Metastatic Breast Carcinoma in the Brain (tissue), 10 donors: ENCODE measurements around a stretch of chr5.

GRCh38 chr5:88825261-88825549 is 57.8 kb downstream of the MEF2C start:
- PRO-cap, 10 experiments = no peak in any of the 10 experiments

GRCh38 chr5:88836234-88836960 is 46.6 kb downstream of the MEF2C start:
- PRO-cap, 10 experiments = peak in 1 of 10 experiments; most common plus-strand start chr5:88836581 (in 1)

DNA sequence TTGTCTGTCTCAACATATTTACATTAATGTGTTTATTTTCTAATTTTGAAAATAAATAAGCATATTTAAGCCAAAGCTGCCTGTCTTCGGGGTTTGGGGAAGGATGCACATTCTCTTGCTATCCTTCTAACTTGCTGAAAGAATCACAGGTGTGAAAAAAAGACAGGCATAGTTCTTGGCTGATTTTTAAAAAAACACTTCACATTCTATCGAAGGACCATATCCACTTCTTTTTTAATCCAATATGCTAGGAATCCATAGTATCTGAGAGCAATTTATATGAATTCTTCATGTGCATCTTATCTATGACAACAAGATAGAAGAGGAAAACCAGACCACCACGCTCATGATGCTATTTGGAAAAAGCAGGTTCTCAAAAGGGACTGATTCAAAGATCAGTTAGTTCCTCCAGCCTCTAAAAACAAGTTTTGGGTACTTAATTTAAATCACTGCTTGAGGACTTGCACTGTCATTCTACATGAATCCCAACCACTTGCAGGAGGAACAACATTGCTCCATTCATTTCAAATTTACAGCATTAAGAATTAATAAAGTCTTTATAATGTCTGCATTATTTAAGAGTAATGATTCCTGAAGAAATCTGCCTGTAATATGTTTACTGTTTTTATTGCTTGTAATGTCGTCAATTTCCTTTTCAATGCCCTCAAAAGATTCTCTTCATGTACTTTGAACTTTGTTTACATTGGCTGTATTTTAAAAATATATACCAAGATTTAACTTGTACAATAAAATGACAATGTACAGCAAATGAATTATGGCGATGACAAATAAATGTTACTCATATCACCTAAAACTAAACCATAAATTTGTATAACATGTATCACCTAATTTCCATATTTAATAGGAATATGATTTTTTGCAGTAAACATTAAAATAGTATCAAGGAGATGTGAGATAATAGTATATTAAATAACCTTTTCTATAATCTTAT is 6.1 kb downstream of the MEF2C start:
- PRO-cap, 10 experiments = no peak in any of the 10 experiments

DNA sequence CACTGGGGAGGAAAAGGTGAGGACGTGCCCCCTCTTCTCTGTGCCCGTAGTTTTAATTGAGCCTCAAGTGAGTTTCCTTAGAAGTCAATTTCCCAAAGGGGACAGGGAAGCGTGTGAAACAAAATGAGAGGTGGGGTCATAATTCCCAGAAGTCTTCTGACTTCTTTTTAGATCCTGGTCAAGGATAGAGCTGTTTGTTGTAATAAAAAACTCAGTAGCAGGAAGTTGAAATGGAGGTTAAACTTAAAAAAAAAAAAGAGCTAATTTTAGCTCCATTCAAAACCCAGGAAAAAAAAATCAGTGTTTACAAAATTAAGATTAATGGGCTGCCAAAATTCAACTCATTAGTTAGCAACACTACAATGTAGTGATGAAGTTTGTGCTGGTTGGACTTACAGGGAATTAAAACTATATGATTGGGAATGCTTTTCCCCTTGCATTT is 158.3 kb upstream of the MEF2C start:
- PRO-cap, 10 experiments = no peak in any of the 10 experiments

- PRO-cap, 10 experiments = peak in 3 of 10 experiments; most common plus-strand start chr5:89388973 (in 3)
Observed at GRCh38 chr5:89388683-89389088, 505.7 kb upstream of the MEF2C start.

- PRO-cap, 10 experiments = no peak in any of the 10 experiments
Observed at GRCh38 chr5:89901940-89902256, 507.7 kb downstream of the CETN3 start.

DNA sequence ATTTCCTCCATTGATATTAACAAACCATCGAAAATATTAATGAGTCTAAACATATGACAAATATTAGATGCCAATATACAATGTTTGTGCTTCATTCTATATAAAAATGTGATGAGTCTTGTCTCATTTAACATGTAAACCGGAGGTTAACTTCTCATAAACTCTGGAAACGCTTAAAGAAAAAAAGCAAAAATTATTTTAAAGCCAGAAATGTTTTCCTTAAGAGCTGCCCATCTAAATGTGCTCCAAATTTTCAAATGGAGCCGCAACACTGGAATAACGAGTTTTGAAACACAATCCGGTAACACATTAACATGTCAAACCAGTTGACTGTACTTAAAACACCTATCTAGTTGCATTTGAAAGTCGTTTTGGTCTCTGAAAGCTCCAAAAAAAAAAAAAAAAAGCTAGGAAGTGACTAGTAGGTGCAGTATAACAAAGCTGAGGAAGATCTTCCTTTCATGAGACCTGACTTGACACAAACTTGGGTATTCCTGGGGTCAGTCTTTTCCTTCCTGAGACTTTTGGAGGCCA is 1.1 kb downstream of the CETN3 start:
- PRO-cap, 10 experiments = peak in 1 of 10 experiments; most common plus-strand start position 410 of the sequence (in 1)

GRCh38 chr5:90898830-90899670 is 340.5 kb downstream of the ADGRV1 start:
- PRO-cap, 10 experiments = no peak in any of the 10 experiments

DNA sequence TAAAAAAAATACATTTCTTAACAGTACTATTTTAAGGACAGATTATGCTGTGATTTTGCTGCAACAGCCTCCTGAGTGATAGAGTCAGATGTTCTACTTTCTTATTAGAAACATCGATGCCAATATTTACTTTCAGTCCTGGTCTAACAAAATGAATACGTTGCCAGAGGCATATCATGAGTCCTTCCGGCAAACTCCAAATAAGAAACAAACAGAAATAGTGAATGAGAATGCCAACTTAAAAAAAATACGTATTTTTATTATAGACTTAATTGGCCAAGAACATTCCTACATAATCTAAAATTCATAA is 371.5 kb downstream of the ADGRV1 start:
- PRO-cap, 10 experiments = peak in 1 of 10 experiments; most common minus-strand start position 80 of the sequence (in 1)

- PRO-cap, 10 experiments = peak in 1 of 10 experiments; most common minus-strand start chr5:91121661 (in 1)
Observed at GRCh38 chr5:91121603-91121930, 261.6 kb downstream of the ARRDC3 start.

- PRO-cap, 10 experiments = no peak in any of the 10 experiments
Observed at GRCh38 chr5:91279292-91279695, 103.8 kb downstream of the ARRDC3 start.

- PRO-cap, 10 experiments = no peak in any of the 10 experiments
Observed at GRCh38 chr5:91436087-91436614, 53.0 kb upstream of the ARRDC3 start.

GRCh38 chr5:91469743-91470244 is 86.7 kb upstream of the ARRDC3 start:
- PRO-cap, 10 experiments = no peak in any of the 10 experiments

- PRO-cap, 10 experiments = no peak in any of the 10 experiments
Observed at GRCh38 chr5:93359017-93359547, 223.9 kb upstream of the NR2F1 start.

GRCh38 chr5:93569841-93570108 is 13.2 kb upstream of the NR2F1 start:
- PRO-cap, 10 experiments = no peak in any of the 10 experiments

GRCh38 chr5:93580402-93581391 is 2.3 kb upstream of the NR2F1 start:
- PRO-cap, 10 experiments = peak in 7 of 10 experiments; most common plus-strand start chr5:93580933 (in 1); most common minus-strand start chr5:93580695 (in 5)

DNA sequence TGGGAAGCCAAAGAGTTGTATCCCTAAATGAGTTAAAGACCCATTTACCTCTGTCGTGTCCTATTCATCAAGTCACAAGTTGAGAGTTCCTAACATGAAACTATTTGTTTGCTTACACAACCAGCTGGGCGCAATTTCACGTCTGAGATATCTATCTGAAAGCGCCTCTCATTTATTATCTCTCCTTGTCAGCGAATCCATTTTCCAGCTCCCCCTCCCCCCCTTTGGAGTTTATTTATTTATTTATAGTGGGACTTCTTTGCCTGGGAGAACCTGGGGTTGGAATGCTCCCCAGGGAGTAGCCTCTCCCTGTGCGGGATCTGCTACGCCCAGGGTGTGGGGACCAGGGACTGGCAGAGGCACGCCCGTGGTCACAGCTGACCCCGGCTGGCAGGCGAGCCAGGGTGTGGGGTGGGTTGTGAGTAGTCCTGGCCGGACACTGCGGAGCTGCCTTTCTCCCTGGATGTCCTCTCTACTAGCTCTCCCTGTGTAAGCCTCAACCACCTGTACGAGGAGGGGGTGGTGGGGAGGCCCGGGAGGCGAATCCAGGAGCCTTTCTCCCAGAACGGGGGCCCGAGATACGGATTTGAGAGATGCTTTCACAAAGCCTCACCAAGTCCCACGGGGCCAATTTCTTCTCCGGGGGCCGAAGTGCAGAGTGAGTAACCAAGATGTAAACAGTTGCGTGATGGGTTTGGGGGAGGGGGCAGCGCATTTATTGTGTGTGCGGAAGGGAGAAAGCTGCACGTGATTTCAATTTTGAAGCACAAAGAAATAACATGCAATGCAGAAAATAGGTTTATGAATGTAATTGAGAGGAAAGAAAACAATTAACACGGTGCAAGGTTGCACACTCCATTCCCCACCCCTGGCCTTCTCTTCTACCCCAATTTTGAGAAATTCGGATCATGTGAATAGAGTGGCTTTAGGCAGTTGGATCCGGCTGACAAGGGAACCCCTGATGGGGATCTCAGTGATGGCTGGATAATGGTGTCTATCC is 15.5 kb downstream of the NR2F1 start:
- PRO-cap, 10 experiments = peak in 2 of 10 experiments; most common plus-strand start position 402 of the sequence (in 2); most common minus-strand start position 144 of the sequence (in 1)

DNA sequence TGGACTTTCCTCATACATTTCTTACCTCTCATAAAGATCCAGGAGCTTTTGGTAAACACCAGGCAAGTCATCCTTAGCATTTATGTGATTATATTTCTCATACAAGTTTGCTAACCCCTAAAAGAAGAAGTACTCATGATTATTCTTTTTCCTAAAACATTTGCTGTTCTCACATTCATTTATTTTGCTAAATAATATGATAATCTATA is 13.1 kb downstream of the SKIC3 start:
- PRO-cap, 10 experiments = no peak in any of the 10 experiments

DNA sequence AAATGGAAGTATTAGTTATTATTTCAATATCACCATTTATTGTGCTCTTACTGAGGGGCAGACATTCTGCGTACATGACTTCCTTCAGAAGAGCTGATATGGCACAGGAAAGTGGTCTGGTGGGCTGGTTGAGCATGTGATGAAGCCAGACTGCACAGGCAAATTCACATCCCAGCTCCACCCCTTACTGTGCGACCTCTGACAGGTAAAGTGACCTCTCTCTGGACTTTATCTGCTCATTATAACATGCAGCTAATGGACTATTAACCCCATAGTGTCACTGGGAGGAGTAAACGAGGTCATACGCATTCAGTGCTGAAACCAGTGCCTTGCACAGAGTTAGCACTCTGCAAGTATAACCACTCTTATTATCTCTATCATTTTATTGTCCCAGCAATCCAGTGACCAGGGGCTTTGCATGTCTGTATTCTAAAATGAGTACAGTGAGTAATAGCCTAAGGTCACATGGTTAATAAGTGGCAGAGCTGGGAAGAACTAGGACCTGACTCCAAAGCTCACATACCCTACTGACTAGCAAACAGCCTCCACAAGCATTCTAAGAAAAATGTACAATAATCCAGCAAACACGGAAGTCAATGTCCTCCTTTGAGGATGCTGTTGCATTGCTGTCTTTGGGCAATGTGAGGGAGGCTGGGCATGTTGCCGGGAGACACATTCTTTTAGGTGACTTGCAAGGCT is 19.2 kb downstream of the GLRX start:
- PRO-cap, 10 experiments = peak in 1 of 10 experiments; most common plus-strand start position 511 of the sequence (in 1)

DNA sequence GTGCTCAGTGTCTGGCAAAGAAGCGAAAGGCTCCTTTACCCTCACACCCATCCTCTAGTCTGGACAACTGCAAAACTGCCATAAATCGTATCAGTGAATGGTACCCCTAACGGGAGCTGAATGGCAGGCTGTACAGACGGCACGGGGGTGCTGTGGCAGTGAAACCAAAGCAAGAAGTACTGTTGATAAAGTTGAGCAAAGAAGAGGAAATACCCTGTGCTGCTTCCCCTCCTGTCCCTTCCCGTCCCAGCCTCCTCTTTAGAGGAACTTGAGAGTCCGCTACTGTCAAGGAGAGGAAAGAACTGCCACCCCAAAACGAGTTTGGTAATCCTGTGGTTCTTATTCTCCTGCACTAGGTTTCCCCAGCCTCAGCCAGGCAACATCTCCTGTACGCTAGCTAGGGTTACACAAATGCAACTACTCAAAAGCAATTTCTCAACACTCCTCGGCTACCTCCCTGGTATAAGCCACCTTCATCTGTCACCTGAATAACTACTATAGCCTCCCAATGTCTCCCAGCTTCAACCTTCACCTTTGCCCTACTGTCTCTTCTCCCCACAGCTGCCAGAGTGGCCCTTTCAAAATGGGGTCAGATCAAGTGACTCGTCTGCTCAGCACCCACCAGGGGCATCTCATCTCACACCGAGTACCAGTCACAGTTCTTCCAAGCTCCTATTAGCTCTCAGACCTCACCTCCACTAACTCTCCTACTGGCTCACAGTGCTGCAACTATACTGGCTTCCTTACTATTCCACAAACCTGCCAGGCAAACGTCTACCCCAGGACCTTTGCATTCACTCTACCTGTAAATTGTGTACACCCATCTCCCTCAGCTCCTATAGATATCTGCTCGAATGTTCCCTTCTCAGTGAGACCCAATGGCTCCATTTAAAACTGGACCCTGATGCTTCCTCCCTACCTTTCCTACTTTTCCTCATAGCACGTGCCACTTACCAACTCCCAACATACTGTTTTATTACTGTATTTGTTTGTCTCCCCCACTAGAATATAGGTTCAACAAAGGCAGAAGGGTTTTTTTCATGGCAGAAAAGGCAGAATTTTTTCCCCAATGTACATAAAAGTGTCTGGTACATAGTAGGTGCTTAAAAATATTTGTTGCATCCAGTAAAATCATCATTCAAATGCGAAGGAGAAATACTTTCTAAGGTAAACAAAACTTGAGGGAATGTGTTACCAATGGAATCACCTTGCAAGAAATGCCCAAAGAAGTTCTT is 4.0 kb downstream of the GLRX start:
- PRO-cap, 10 experiments = no peak in any of the 10 experiments